ENCODE measurements around a stretch of chr12.

GRCh38 chr12:22624647-22624896 lies 399 bp upstream of the ETNK1 start:
- PRO-cap, result no peak

- PRO-cap, result no peak
These were observed 135.3 kb downstream of the ETNK1 start for GRCh38 chr12:22760418-22760614.

DNA sequence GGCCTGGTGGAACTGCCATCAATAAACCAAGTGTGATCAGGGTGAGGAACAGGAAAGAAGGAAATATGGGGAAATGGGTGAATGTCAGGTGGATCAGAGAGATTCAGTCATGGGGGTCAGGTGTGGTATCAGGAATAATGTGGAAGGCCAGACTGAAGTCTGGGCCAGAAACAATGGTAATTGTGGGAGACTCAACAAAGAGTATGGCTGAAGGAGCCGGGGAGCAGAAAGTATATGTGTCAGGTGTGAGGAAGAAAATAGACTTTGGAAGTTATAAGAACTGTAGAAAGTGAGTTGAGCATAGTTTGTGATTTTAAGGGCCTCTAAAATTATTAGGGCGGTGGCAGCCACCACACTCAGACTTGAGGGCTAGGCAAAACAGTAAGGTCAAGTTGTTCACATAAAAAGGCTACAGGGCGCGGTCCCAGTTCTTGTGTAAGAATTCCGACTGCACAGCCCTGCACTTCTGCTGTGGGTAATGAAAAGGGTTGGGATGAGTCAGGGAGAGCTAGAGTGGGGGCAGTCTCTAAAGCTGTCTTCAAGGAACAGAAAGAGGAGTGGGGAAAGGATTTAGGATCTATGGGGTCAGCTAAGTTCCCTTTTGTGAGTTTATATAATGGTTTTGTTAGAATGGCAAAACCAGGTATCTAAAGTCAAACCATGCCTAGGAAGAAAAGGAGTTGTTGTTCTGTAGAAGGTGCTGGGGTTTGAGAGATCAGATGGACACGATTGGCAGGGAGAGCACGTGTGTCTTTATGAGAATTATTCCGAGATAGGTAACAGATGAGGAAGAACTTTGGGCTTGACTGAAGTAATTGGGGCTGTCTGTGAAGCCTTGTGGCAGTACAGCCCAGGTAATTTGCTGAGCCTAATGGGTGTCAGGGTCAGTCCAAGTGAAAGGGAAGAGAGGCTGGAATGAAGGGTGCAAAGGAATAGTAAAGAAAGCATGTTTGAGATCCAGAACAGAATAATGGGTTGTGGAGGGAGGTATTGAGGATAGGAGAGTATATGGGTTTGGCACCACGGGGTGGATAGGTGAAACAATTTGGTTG lies 441.6 kb downstream of the SOX5 start:
- PRO-cap, result no peak

- PRO-cap, result unidirectional peak, minus-strand start at chr12:24492071
These were observed 456.9 kb downstream of the BCAT1 start for GRCh38 chr12:24491899-24492473.

DNA sequence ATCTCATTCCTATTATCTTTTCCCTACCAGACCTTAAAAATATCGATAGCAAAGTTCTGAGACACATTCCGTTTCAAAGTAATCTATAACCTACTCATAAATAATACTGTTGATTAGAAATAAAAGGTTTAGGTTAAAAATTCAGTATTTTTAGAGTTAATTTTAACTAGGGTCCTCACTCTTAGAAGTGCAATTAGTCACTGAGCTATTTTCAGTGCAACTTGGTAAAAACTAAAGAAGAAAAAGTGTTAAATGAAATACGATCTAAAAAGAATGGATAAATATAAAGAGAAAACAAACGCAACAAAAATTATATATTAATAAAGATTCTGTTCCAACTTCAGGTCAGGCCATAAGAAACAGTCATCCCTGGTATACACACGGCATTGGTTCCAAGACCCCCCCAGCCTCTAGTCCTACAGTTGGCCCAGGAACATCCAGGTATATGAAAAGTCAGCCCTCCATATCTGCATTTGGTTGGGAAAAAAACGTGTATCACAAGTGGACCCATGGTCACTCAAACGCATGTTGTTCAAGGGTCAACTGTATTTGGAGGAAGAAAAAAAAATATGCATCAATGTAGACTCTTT lies 19.0 kb downstream of the KRAS start:
- PRO-cap, result no peak

DNA sequence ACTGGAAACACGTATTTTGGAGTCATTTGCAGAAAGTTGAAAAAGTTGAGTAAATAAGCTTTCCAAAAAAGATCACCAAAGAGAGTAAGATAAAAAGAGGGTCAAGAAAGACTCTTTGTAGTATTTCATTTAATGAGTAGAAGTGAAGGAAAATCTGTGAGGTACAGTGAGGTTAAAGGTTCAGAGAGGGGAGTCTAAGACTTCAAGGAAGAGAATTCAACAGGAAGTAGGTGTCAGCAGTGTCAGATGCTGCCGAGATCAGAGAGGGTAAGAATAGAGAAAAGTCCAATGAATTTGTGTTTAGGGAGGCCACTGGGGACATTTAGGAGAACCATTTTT lies 71.6 kb upstream of the KRAS start:
- PRO-cap, result unidirectional peak, plus-strand start at position 239 of the sequence

DNA sequence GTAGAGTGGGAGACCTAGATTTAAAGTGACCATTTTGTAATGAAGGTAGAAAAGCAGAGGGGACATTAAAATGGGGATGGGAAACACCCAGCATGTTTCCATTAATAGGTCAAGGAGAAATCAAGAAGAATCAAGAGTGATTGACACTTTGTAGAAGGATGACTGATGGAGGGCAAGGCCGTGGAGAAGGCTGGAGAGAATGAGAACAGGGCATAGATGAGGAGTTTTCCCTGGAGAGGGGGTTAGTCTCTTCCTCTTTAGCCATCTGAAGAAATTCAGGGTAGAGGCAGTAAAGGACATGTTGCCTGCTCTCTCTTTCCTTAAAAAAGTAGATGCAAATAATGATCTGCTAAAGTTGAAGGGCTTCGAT lies 71.9 kb upstream of the KRAS start:
- PRO-cap, result no peak

GRCh38 chr12:25630504-25631013 lies 77.5 kb upstream of the LMNTD1 start:
- PRO-cap, result no peak

GRCh38 chr12:26233092-26234195 lies 38.1 kb downstream of the SSPN start:
- PRO-cap, result no peak

DNA sequence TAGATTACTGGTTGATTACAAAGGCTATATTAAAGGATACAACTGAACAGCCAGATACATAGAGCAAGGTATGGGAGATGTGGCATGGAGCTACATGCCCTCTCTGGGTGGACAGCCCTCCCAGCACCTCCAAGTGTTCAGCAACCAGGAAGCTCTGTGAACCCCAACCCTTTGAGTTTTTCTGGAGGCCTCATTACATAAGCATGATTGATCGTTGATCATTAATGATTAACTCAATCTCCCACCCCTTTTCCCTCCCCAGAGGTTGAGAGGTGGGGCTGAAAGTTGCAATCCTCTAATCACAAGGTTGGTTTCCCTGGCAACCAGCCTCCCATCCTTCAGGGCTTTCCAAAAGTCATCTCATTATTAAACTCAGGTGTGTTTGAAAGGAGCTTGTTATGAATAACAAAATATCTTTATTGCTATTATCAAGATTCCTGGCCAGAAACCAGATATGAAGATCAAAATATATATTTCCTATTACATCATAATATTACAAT lies 73.4 kb downstream of the SSPN start:
- PRO-cap, result no peak

GRCh38 chr12:26287885-26288751 lies 92.7 kb downstream of the SSPN start:
- PRO-cap, result no peak

- PRO-cap, result no peak
These were observed 142.5 kb downstream of the SSPN start for GRCh38 chr12:26337686-26338389.

DNA sequence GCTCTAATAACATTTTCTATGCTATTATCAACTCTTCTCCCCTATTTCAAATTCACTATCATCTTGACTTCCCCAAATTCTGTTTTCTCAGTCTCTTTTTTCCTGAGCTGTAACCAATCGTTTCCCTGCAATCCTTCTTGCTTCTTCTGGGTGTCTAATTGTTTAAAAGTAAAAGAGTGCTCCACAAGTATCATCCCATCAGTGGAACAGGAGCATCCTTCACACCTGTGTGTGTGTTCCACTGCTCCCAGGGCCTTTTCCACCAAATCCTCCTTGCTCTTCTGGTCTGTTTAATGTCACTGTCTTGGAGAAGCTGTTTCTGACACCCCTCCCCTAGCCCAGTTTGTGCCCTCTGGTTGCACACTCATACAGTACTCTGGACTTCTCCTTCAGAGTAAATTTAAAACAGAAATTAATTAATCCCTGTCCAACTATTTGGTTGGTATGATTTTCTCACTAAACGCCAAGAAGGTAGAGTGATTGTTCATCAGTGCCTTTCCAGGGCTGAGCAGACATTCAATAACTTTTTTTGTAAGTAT lies 315.7 kb downstream of the SSPN start:
- PRO-cap, result no peak

DNA sequence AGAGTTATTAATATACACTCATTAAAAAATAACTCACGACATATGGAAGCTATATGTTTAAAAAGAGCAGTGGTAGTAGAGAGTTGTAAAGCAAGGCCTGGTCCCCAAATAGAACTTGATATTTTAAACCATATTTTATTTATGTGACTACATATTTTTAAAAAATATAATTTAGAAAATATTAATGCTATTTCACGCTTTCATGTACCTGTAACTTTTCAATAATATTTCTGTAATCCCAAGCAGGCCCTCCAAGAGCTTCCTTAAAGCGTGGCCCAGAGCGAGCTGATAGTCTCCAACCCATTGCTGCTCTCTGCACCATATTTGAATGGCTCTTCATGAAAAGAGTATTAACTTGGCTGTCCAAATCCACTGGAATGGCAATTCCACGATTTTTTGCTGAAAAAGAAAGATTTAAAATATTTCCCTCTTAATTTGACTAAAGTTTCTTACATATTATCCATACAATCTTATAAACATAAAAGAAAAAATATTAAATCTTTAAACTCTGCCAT lies 271.4 kb downstream of the ITPR2 start:
- PRO-cap, result no peak

- PRO-cap, result no peak
These were observed 201.2 kb downstream of the ITPR2 start for GRCh38 chr12:26631736-26632270.

DNA sequence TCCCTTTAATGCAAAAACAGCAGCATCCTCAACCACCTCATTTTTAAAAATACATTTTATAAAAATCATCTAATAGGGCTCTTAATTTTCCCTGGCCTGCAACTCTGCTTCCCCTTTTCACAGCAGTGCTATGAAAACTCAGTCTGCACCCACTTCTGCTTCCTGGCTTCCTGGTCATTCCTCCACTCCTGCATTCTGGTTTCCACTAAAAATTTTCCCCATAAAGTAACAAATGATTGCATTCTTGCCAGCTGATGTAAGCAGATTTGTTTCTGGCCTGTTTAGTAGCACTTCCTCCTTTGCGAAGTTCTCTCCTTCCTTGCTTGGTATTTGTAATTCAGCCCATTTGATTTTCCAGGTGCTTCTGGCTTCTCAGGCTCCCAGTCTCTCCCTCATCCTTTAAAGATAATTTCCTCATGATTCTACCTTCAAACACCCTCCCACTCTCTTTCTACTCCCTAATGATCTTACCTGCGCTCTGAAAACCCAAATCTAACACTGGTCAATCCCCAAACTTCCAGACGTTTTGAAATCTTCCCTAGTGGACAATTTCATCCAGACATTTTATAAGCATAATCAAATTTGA lies 127.8 kb downstream of the ITPR2 start:
- PRO-cap, result no peak

- PRO-cap, result bidirectional peak, plus-strand start at chr12:26728407, minus-strand start at chr12:26728205
These were observed 105.0 kb downstream of the ITPR2 start for GRCh38 chr12:26727831-26728585.

- PRO-cap, result bidirectional peak, plus-strand start at chr12:26831084, minus-strand start at chr12:26830809; bidirectional peak, plus-strand start at chr12:26831465, minus-strand start at chr12:26831397
These were observed 2.0 kb downstream of the ITPR2 start for GRCh38 chr12:26830513-26831858.

- PRO-cap, result no peak
These were observed 46.8 kb downstream of the BMAL2 start for GRCh38 chr12:27379041-27380283.

DNA sequence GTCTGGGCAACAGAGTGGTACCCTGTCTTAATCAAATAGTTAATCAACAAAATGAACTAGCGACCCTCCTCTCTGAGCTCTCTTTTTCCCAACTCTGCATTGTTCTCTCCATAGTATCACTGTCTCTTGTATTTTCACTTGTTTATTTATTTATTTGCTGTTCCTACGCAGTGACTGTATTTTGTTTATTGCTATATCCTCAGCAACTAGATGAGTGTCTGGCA lies 37.9 kb downstream of the PPFIBP1 start:
- PRO-cap, result no peak

All from SUDHL5 (cell line).